ENCODE measurements around a stretch of chr14.

DNA sequence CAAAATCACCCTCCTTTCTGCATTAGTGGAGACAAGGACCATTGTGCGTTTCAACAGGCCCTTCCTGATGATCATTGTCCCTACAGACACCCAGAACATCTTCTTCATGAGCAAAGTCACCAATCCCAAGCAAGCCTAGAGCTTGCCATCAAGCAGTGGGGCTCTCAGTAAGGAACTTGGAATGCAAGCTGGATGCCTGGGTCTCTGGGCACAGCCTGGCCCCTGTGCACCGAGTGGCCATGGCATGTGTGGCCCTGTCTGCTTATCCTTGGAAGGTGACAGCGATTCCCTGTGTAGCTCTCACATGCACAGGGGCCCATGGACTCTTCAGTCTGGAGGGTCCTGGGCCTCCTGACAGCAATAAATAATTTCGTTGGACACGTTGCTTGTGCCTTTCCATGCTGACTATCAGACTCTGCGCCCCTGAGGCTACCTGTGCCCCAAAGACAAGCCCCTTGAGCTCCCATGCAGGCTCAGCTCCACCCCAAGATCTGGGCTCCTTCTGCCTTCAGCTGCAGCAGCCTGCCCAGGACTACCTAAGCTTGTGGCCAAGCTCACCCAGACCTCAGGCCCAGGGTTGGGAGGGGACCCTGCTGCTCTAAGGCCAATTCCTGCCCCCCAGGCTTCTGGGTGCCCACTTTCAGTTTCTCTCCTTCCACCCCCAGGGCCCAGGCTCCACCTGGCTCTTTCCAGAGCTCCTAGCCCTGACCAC, 11.6 kb downstream of the SERPINA3 start:
- PRO-cap: no peak
CAGE:
- cytosol, long polyA plus RNA: no peak
- long polyA plus RNA: no peak
- nucleus, long polyA plus RNA: no peak

GRCh38 chr14:94689467-94689921, 77.3 kb downstream of the SERPINA3 start:
- PRO-cap: no peak
CAGE:
- cytosol, long polyA plus RNA: no peak
- long polyA plus RNA: no peak
- nucleus, long polyA plus RNA: no peak

DNA sequence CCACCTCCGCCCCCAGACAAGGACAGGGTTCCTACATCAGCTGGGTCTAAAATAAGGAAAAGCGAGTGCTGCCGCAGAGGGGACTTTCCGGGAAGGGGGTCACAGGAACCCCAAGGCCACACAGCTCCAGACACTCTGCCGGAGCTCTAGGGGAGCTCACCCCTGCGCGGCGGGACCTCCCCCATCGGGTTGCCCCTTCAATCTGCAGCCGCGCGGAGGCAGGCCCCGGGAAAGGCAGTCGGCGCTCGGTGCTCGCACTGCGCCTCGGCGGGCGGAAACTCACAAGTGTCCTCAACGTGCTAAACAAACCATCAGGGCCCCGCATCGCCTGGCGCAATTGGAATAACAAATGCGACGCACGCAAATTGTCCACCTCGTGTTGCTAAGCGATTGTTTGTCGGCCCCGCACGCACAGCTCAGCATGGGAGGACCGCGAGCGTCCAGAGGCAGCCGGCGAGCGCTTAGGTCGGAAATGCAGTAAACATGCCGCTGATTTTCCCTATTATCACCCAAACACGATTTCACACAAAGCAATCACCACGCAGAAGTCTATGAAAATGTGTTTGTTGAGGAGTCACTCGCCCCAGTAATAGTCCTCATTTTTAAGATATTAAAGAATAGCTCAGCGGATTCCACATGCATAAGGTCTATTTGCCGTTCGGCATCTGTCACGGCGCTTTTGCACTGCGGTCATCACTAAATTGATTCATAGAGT, 3.1 kb upstream of the GSC start:
- PRO-cap: no peak
CAGE:
- cytosol, long polyA plus RNA: no peak
- long polyA plus RNA: no peak
- nucleus, long polyA plus RNA: no peak

DNA sequence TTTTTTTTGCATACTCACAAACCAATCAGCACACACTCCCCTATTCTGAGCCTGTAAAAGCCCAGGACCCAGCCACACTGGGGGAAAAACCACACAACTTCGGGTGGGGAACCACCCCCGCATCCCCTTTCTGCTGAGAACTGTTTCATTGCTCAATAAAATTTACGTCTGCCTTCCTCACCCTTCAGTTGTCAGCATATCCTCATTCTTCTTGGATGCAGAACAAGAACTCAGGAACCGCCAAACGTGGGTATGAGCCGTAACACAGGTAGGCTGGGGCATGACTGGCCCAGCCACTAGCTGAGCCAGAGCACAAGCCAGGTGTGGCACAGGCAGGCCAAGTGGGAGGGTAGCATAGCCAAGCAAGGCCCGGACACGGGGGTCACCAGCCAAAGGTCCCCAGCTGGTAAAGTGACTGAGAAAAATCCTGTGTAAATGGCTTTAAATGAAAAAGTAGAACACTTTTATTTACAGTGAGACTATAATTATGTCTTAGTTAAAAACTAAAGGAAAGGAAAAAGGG, 10.9 kb downstream of the DICER1 start:
- PRO-cap: no peak
CAGE:
- cytosol, long polyA plus RNA: no peak
- long polyA plus RNA: no peak
- nucleus, long polyA plus RNA: no peak

DNA sequence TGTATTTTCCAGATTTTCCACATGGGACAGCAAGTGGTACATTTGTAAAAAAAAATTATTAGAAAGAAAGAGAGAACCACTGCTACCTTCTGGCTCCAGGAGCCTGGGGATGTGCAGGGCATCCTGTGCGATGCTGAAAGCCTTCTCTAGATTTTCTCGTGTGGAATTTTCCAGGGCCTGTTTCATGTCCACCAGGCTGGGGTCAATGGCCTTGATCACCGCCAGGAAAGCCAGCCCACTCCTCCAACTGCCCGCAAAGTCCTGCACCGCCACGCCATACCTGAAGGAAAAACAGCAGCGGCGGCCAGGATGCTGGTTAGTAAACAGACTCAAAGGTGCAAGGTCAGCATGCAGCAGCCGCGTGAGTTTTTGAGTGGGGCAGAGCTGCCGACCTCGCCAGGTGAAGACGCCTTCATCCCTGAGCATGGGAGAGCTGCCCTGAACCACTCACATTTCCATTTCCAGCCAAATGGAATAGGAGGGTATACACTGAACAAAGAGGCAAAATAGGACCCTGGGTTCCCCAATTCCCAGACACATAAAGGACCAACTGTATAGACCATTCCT, 53.4 kb upstream of the DICER1 start:
- PRO-cap: no peak
CAGE:
- cytosol, long polyA plus RNA: no peak
- long polyA plus RNA: no peak
- nucleus, long polyA plus RNA: no peak

DNA sequence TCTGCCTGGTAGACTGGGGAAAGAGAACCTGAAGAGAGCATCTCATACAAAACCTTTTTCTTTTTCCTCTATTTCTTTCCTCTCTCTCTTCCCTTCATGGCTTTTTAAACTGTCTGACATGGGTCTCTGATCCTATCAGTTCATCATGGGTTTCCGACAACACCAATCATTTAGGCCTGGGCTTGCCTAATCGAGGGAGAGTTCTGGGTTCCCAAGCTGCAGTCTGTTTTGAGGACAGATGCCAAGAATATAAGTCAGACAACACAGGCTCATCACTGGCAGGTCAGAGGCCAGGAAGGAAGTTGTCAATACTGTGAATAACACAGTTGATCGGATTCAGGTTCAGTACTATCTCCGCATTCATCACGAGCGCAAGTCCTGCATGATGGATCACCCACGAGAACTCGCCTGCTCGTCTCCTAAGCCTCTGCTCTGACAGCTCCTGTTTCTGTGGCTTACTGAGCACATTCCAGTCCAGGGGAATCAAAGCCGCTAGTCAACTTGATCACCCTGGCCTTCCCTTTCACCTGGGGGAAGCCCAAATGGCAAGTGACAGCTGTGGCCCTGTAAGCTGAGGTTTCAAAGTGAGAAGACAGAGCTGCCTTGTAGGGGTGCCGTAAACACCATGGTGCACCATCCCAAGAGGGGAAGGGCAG, 60.0 kb upstream of the DICER1 start:
- PRO-cap: no peak
CAGE:
- cytosol, long polyA plus RNA: no peak
- long polyA plus RNA: no peak
- nucleus, long polyA plus RNA: no peak

GRCh38 chr14:95300122-95300813, 19.4 kb downstream of the CLMN start:
- PRO-cap: no peak
CAGE:
- cytosol, long polyA plus RNA: no peak
- long polyA plus RNA: no peak
- nucleus, long polyA plus RNA: no peak

DNA sequence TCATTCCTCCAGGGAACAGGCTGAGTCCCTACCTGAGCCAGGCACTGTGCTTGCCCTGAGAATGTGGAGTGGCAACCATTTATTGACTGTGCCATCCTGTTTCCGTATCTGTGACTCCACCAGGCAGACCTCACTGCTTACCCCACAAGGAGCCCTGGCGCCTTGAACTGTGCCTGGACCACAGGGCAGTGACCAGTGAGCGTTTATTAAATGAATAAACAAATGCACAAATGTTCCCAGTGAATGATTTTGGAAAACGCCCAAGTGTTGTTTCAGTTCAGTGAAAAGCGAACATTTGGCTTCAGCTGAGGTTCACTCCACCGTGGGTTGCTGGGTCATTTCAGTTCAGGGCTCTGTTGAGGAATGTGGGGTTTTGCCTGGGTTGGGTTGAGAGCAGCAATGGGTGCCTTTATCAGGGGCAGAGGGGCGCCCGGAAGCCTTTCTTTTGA, 40.2 kb upstream of the CLMN start:
- PRO-cap: no peak
CAGE:
- cytosol, long polyA plus RNA: no peak
- long polyA plus RNA: no peak
- nucleus, long polyA plus RNA: no peak

GRCh38 chr14:95444343-95444684, 72.1 kb downstream of the SYNE3 start:
- PRO-cap: no peak
CAGE:
- cytosol, long polyA plus RNA: no peak
- long polyA plus RNA: no peak
- nucleus, long polyA plus RNA: no peak

DNA sequence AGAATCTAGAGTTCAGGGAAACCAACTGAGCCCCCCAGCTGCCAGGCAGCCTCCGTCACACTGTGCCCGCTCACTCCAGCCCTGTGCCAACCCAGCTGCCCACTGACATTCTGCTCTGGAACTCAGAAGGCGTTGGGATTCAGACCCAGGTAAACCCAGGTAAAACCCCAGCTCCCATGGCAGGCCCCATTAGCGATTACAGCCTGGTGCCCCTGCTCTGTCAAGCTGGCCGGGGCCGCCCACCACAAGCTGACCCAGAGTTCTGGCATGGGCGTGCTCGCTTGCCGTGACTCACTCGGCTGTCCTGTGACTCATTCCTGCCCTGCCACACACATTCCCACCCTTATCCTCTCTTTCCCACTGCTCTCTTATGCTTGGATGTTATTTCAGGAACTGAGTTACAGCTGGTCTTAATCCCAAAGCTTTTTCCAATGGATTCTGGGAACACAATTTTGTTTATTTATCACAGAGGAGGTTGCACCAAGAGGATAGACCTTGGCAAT, 33.3 kb downstream of the SYNE3 start:
- PRO-cap: no peak
CAGE:
- cytosol, long polyA plus RNA: no peak
- long polyA plus RNA: no peak
- nucleus, long polyA plus RNA: no peak

DNA sequence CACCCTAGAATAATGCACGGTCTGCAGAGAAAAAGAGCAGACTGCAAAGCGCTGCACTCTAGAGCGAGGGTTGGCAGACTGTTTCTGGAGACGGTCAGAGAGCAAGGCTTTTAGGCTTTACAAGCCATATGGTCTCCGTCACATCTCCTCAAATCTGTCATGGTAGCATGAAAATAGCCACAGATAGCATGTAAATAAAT, 19.0 kb downstream of the SYNE3 start:
- PRO-cap: no peak
CAGE:
- cytosol, long polyA plus RNA: no peak
- long polyA plus RNA: no peak
- nucleus, long polyA plus RNA: no peak

GRCh38 chr14:95530439-95531369, 4.1 kb upstream of the GLRX5 start:
- PRO-cap: no peak
CAGE:
- cytosol, long polyA plus RNA: no peak
- long polyA plus RNA: no peak
- nucleus, long polyA plus RNA: no peak

GRCh38 chr14:95531370-95531765, 3.5 kb upstream of the GLRX5 start:
- PRO-cap: no peak
CAGE:
- cytosol, long polyA plus RNA: no peak
- long polyA plus RNA: no peak
- nucleus, long polyA plus RNA: no peak

DNA sequence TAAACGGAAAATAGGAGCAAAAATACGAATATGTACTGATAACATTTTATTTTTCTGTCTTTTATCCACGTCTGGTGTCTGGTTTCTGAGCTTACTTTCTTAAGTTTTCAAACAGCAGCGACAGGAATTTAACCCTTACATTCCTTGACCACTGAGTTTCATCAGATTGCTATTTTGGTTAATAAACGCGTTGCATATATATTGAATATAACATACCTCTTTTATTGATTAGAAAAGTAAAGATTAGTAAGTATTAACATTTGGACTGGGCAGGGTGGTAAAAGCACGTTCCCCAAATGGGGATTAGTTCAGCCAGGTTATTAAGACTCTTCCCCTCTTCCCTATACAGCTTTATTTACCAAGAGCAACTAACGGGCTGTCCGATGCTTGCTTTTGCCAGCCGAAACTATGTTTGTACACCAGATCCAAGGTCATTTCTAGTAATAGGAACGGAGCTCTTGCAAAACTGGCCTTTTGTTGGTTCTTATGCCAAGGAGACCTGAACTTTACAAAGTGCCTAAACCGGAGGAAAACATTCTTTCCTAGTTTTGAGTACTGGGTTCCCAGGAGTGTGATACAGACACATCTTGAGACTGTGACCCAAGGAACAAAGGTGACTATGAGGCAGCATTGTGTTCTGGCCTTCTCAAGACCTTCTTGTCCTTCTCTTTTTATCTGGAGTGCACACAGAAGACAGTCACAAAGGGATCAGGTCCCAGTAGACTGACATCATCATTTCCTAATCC, 2.5 kb downstream of the GLRX5 start:
- PRO-cap: no peak
CAGE:
- cytosol, long polyA plus RNA: no peak
- long polyA plus RNA: no peak
- nucleus, long polyA plus RNA: no peak

- PRO-cap: no peak
CAGE:
- cytosol, long polyA plus RNA: no peak
- long polyA plus RNA: no peak
- nucleus, long polyA plus RNA: no peak
These were observed 22.5 kb downstream of the GLRX5 start for GRCh38 chr14:95557334-95557676.

DNA sequence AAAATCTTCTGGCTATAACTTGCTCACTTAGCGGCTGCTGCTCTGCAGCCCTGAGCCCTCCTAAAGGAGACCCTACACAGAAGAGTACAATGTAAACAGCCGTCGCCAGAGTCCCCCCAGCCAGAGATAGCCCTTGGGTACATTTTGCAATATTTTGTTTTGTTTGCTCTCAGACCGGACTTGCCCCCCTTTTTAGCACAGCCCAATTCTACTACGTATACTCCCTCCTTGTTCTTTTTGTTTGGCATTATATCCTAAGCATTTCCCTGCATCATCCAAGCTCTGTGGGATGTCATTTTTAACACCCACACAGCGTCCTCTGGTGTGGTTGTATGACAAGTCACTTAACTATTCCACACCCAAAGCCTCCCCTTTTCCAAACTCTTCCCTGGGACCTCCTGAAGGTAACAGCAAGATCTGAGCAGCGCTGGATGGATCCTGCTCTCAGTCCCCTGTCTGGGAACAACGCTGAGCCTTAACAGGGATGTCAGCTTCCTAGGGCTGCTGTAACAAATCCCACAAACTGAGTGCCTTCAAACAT, 25.4 kb upstream of the TCL1B start:
- PRO-cap: no peak
CAGE:
- cytosol, long polyA plus RNA: no peak
- long polyA plus RNA: no peak
- nucleus, long polyA plus RNA: no peak

GRCh38 chr14:95875762-95876398, 162.0 kb upstream of the TCL1A start:
- PRO-cap: no peak
CAGE:
- cytosol, long polyA plus RNA: no peak
- long polyA plus RNA: no peak
- nucleus, long polyA plus RNA: no peak

DNA sequence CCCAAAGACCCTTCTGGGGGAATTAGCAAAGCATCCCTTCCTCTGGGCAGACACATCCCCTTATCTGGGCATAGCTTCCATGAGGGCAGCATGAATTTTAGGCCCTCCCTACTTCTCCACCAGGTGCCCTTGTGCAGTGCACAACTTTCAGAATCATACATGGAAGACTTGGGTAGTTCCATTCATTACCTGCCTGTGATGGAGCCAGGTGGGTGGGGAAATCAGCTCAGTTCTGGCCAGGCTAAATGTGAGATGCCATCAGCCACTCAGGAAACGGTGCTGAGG, 7.1 kb upstream of the C14orf132 start:
- PRO-cap: no peak
CAGE:
- cytosol, long polyA plus RNA: no peak
- long polyA plus RNA: no peak
- nucleus, long polyA plus RNA: no peak

GRCh38 chr14:96083873-96084140, 44.6 kb downstream of the C14orf132 start:
- PRO-cap: no peak
CAGE:
- cytosol, long polyA plus RNA: no peak
- long polyA plus RNA: no peak
- nucleus, long polyA plus RNA: no peak

- PRO-cap: no peak
CAGE:
- cytosol, long polyA plus RNA: no peak
- long polyA plus RNA: no peak
- nucleus, long polyA plus RNA: no peak
These were observed 52.4 kb downstream of the C14orf132 start for GRCh38 chr14:96091293-96092313.